Camera-type eye (tissue), 1 donor: Measurements from ENCODE around the gene SPATA31D3.

GRCh38 chr9:78300265-78300730, 3.4 kb downstream of the PSAT1 start:
- RAMPAGE, long total RNA, result no peak

- RAMPAGE, long total RNA, result no peak
These were observed 1.6 kb upstream of the TLE4 start for GRCh38 chr9:79569892-79570859.

- RAMPAGE, long total RNA, result no peak
These were observed 10.0 kb downstream of the TLE4 start for GRCh38 chr9:79581567-79582373.

DNA sequence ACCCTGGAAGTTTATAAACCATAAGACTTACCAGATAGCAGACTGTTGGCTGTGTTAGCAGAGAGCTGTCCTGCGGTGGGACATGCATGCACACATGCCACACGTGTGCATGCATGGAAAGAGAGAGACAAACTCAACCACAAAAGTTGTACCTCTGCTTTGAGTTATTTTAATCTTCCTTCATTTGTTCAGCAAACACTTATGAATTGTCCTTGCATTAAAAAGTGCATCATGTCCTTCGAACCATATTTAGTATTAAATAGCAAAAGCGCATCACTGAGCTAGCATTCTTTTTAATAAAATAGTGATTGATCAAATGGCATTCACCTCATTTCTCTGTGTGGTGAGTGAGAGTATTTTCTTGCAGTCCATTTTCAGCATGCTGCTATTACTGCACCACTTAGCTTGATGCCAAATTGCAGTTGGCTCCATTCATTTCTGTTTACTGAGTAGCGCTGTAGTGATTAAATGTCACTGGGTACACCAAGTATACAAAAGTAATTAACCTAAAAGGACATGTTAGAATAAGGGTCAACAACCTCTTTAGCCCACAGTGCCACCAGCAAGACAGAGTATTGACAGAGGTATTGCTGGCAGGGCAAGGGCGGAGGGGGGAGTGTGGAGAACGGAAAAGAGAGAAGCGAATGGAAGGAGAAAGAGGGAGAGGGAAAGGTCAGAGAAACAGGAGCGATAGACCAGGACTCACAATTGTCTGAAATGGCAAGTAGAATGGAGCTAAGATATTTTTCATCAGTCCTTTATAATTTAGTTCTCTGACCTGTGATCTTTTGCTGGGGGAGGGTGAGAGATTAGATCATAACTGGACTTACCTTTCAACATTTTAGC, 122.0 kb downstream of the TLE4 start:
- RAMPAGE, long total RNA, result no peak

DNA sequence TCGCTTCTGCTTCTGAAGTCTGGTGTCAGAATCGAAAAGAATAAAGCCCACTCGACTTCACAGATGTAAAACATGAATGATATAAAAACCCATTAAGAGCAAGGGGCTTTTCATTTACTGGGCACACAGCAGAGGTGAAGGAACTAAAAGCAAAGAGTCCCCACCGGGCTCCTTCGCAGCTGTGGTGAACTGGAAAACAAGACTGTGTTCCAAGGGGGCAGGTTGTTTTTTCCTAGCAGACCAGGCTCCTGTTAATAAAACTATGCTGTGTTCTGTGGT, 91.7 kb downstream of the TLE1 start:
- RAMPAGE, long total RNA, result no peak

GRCh38 chr9:81633724-81634431, 55.5 kb downstream of the TLE1 start:
- RAMPAGE, long total RNA, result no peak

GRCh38 chr9:81655614-81656485, 33.5 kb downstream of the TLE1 start:
- RAMPAGE, long total RNA, result no peak

- RAMPAGE, long total RNA, result no peak
These were observed 2.7 kb downstream of the TLE1 start for GRCh38 chr9:81686670-81687040.

GRCh38 chr9:81943168-81943734, at the start of gene SPATA31D3:
SPATA31D3 (plus strand) TSS chr9:81943500.
- RAMPAGE, long total RNA, result no peak

DNA sequence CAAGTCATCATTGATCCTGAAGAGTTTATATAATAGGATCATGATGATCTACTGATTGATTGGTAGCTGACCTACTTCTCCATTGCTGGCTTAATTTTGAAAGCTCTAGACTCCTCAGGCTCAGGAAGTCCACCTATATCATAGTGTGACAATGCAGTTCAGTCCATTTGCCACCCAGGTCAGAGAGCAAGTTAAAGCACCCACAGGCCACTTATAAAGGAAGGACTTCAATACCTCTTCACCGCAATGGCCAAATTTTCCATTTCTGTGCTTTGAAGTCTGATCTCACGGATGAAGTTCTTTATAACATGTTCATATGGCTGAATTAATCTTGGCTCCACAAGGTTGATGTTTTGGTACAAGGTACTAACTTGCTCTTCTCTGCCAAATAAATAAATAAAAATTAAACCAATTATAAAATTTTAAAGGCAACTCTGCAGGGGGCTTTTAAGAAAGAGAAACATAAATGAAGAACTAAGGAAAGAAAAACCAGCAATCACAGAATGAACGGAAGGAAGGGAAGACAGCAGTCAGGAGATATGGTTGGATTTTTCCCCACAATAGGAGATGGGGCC, 37.3 kb downstream of the RASEF start:
- RAMPAGE, long total RNA, result no peak

DNA sequence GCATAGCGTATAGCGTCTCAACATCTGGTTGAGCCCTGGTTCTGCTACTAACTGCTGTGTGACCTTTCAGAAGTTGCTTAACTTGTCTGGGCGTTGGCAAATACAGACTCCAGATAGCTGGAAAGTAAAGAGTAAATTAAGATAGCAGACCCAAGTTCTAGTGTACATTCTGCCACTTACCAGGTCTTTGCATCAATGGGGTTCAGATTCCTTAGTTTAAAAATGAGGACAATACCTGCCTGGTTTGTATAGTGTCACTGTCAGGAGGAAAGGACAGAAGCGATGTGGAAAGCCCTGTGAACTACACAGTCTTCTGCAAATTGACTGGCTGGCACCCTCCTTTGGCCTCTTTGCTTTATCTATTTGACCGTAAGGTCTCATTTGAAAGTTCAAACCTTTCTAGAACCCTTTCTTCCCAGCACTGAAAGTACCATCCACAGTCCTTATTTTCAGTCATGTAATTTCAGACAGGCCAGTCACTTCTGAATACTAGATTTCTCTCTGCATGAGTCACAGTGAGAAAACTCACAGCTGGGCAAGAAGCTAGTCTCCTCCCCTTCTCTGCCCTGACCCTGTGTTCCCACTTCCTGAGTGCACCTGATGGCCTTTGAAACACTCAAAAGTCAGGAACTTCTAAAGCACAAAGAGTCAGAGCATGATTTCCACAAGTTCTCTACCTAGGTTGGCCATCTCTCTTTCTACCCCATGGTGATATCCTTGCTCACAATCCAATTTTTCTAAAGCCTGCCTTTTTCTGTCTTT, 91.2 kb upstream of the RASEF start:
- RAMPAGE, long total RNA, result no peak

- RAMPAGE, long total RNA, result no peak
These were observed 218.5 kb upstream of the RASEF start for GRCh38 chr9:83281311-83281946.

GRCh38 chr9:83451351-83451839, 86.8 kb downstream of the FRMD3 start:
- RAMPAGE, long total RNA, result no peak

DNA sequence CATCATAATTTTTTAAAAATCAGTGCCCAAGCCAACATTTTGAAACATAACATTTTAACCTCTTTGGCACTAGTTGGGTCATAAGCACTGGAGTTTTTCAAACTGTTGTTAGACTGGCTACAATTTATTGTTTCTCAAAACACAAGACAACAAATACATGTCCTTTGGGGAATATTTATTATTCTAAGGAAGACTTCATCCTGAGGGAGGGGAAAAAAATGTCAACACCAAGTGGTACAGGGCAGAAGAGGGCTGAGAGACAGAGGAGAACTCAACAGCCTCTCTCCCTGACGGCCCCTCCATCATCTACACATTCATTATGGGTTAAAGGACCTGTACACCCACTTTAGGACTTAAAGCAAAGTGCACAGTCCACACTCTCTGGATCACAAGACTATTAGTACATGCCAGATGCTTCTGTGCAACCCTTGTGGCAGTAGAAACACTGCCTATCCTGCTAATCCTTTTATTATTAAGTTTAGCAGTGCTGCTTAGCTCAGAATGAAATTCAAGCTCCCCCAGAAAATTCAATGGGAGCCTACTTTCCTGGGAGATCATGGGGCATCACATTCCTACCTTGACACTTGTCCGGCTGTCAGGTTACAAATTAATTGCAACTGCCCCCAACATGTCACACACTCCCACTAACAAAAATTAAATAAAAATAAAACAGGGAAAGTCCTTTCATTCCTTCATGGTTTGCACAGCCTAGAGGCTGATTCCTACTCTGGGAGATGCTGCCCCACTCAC, 1.9 kb downstream of the FRMD3 start:
- RAMPAGE, long total RNA, result no peak

DNA sequence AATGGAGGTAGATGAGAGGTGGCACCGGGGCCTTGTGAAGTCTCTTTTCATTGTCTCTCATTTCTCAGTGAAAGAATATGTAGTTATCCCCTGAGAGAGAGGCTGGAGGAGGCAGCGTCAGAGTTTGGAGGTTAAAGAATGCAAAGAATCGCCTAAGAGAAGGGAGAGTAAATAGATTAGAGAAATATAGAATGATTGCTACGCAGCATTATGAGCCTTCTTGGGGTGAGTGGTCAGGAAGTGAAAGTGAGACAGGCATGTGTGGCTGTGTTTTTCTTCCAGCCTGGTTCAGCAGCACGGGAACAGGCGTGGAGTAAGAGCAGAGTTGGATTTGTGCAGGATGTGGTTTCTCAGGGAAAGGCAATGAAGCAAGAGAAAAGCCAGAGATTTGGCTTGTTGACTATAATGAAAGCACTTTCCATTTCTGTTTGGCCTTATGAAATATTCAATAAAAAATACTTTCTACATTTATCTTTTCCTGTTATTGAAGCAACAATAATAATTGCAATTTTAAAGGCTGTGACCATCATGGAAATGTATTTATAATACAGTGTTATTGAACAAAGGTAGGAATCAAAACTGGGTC, 34.3 kb upstream of the FRMD3 start:
- RAMPAGE, long total RNA, result no peak

GRCh38 chr9:83642314-83642766, 19.4 kb downstream of the IDNK start:
- RAMPAGE, long total RNA, result no peak

DNA sequence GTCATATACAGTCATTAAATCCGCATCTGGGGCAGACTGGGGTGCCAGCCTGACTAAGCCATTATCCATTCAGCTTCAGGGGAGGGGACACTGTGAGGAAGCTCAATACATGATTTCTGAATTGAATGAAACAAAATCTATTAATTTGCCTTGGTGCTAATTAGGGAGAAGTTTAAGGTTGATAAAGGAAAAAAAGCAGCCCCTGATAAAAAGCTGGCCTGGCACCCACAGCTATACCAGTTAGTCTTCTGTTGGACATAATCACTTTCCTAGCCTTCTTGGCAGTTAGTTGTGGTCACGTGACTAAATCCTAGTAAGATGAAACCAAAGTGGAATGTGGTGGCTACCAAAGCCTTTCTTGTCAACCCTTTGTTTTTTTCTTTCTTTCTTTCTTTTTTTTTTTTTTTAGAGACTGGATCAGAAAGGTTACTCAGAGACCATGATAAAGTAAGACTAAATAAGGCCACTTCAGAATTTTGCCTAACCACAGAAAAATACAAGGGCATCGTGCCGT, 13.9 kb upstream of the KIF27 start:
- RAMPAGE, long total RNA, result no peak

GRCh38 chr9:84339813-84340409, 647 bp downstream of the SLC28A3 start:
- RAMPAGE, long total RNA, result no peak

GRCh38 chr9:84668066-84669067, 1.2 kb upstream of the NTRK2 start:
- RAMPAGE, long total RNA, result no peak

GRCh38 chr9:85077629-85077836, 408.0 kb downstream of the NTRK2 start:
- RAMPAGE, long total RNA, result no peak